ENCODE results near the gene DNAJC21.

GRCh38 chr5:33291405-33291860 is 149.3 kb upstream of the TARS1 start:
- PRO-cap, result no peak
- RAMPAGE, long total RNA, 2 experiments, result no peak in any of the 2 experiments

- PRO-cap, result no peak
- RAMPAGE, long total RNA, 2 experiments, result no peak in any of the 2 experiments
Measured at GRCh38 chr5:33308920-33309483, 131.8 kb upstream of the TARS1 start.

GRCh38 chr5:33439149-33439523 is 1.6 kb upstream of the TARS1 start:
- PRO-cap, result no peak
- RAMPAGE, long total RNA, 2 experiments, result no peak in any of the 2 experiments

DNA sequence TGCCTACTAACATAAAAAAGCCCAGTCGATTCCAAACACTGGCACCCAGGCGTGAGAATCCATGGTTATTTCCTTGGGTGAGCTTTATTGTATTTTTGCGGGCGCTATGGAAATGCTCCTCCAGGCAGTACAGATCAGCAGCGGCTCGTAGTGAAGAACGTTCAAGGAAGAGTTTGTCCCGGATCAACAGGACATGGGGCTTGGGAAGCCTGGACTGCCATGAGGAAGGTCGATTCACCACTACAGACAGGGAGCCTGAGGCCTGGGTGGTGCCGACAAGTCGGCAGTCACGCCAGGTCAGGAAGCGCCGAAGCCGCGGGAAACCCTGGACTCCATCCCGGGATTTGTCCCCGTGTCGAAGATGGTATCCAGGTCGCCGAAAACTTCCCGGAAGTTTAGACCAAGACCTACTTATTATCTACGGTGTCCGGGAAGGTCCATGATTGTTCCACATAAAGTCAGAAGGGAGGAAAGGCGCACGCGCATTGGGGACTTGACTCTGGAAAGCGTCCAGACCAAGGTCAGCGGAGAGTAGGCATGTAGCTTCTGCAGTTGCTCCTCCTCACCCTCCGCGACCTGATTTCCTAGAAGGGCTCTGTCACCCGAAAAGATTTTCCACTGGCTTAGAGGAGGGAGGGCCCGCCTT is 385 bp upstream of the TARS1 start:
- PRO-cap, result unidirectional peak, plus-strand start at position 132 of the sequence; bidirectional peak, plus-strand start at position 212 of the sequence, minus-strand start at position 149 of the sequence; bidirectional peak, plus-strand start at position 513 of the sequence, minus-strand start at position 378 of the sequence; bidirectional peak, plus-strand start outside the sequence, minus-strand start at position 578 of the sequence
- RAMPAGE, long total RNA, 2 experiments, result start-site peak on the minus strand in 2 of 2 experiments, centred at positions 368 to 371 of the sequence, 21 to 30 reads per replicate

DNA sequence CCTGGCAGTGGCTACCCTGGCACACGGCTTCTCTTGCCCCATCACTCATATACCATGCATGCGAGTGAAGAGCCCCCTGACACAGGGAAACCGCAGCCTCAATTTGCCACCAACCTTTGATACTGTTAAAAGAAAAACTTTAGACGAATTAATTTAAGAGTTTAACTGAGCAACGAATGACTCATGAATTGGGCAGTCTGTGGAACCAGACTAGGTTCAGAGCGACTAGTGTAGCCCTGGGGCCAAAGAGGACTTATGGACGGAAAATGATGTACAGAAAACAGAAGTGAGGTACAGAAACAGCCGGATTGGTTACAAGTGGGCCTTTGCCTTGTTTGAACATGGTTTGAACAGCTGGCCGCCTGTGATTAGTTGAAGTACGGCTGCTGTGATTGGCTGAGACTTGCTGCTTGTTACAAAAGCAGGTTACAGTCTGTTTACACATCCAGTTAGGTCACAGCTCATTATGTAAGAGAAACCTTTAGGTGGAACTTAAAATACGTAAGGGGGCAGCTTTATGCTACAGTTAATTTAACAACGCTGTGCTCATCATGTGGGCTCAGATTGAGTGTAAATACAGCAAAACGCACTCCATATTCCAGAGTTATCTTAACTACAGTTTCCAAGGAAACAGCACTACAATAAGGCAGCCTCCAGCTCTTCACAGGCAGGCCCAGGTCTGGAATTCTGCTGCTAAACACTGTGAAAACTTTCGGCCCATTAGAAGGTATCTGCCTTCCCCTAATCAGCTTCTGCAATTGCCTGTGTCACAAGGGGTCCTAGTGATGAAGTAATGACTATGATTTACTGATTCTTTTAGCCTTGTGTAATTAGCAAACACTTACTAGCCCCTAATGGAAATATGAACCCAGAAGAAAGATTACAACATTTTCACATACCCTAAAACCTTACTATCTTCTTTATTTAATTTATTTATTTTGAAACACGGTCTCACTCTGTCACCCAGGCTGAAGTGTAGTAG is 6.5 kb downstream of the AMACR start:
- PRO-cap, result unidirectional peak, plus-strand start at position 670 of the sequence
- RAMPAGE, long total RNA, 2 experiments, result no peak in any of the 2 experiments

GRCh38 chr5:34498775-34499522 is 157.2 kb upstream of the RAI14 start:
- PRO-cap, result no peak
- RAMPAGE, long total RNA, 2 experiments, result no peak in any of the 2 experiments

- PRO-cap, result no peak
- RAMPAGE, long total RNA, 2 experiments, result no peak in any of the 2 experiments
Measured at GRCh38 chr5:34529992-34530281, 126.2 kb upstream of the RAI14 start.

DNA sequence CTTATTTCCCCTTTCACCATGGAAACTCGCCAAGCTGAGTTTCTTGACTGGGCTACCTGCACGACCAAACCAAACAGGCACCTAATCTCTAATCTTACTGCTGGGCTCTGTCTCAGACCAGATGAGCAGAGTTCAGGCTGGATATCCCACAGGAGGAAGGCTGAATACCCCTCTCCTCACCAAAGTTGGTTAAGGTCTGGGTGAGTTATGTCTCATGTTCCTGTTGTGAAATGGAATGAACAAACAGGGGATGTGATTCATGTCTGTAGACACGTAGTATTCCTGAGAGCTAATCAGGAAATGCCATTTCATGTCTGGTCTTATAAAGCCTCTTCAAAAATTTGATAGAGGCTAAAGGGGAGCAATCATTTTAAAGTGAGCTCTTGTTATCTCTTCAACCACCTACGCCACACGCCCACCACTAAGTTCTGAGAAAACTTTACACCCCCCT is 70.0 kb upstream of the RAI14 start:
- PRO-cap, result unidirectional peak, minus-strand start at position 225 of the sequence
- RAMPAGE, long total RNA, 2 experiments, result no peak in any of the 2 experiments

- PRO-cap, result no peak
- RAMPAGE, long total RNA, 2 experiments, result no peak in any of the 2 experiments
Measured at GRCh38 chr5:34699743-34700286, 43.7 kb downstream of the RAI14 start.

DNA sequence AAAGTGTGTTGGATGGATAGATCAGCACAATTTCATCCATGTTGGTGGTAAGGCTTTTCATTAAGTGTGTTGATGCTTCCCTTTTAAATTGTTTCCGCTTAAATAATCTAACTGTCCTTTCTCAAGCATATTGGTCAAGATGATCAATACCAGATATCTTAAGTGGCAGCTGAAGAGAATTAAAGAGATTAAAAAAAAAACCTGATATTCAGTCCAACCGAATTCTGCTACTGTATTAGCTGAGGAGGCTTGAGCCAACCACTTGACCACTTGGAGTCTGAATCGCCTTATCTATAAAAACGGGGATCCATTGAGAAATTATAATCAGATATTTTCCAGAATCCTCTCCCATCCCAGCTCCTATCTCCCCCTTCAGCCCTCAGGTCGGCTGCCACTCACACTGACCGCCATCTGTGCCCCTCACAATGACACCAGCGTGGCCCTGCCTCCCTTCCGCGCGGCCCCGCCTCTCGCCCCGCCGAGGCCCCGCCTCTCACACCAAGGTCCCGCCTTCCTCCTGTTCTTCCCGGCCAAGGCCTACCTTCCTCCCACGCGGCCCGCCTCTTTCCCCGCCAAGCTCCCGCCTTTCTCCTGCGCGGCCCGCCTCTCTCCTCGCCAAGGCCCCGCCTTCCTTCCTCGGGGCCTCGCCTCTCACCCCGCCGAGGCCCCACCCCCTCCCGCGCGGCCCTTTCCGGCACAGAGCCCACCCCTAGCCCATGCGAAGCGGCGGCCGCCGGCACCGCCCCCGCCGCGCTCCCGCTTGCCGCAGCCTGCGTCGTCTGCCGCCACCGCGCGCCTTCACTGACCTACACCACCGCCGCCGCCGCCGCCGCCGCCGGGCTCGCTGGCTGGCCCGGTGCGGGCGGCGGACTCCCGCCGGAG is at the start of gene DNAJC21:
TSS of gene DNAJC21 (plus strand) at position 717 of the 882 bp plus-strand sequence.
- PRO-cap, result bidirectional peak, plus-strand start at position 717 of the sequence, minus-strand start at position 420 of the sequence
- RAMPAGE, long total RNA, 2 experiments, result no peak in any of the 2 experiments

DNA sequence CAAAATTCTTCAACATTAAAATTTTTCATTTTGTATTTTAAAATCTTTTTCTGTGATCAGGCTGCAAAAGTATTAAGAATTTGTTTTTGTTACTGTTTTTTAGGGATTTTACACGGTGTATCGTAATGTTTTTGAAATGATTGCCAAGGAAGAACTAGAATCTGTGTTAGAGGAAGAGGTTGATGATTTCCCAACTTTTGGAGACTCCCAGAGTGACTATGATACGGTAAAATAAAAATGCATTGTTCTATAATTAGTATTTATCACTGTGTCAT is 6.6 kb downstream of the DNAJC21 start:
- PRO-cap, result no peak
- RAMPAGE, long total RNA, 2 experiments, result no peak in any of the 2 experiments

- PRO-cap, result no peak
- RAMPAGE, long total RNA, 2 experiments, result start-site peak on the plus strand in 1 of 2 experiments, at chr5:34937408-34937505 at its widest, 22 reads per replicate
Measured at GRCh38 chr5:34937207-34937704, 7.9 kb downstream of the DNAJC21 start.

- PRO-cap, result no peak
- RAMPAGE, long total RNA, 2 experiments, result no peak in any of the 2 experiments
Measured at GRCh38 chr5:35197997-35198504, 32.2 kb downstream of the PRLR start.

- PRO-cap, result no peak
- RAMPAGE, long total RNA, 2 experiments, result no peak in any of the 2 experiments
Measured at GRCh38 chr5:35780910-35781381, 75.7 kb upstream of the IL7R start.

- PRO-cap, result no peak
- RAMPAGE, long total RNA, 2 experiments, result no peak in any of the 2 experiments
Measured at GRCh38 chr5:35924797-35925458, 13.5 kb downstream of the CAPSL start.

GRCh38 chr5:36273718-36274595 is 27.7 kb downstream of the RANBP3L start:
- PRO-cap, result no peak
- RAMPAGE, long total RNA, 2 experiments, result no peak in any of the 2 experiments

DNA sequence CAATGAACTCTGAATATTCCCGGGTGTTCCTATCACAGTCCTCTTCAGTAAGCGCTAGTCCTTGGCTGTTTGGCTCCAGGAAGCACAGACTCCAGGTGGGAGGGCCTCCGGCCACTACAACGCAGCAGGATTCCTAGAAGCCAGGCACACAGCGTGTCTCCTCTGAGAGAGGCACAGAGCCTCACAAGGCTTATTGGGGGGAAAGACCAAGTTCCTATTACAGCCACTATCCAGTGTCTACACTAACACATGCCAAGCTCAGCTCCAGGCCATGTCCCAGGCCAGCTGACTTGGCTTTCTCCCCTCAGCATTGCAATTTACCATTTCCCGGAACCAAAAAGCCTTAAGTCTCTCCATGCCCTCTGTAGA is 84.6 kb upstream of the SLC1A3 start:
- PRO-cap, result no peak
- RAMPAGE, long total RNA, 2 experiments, result no peak in any of the 2 experiments

DNA sequence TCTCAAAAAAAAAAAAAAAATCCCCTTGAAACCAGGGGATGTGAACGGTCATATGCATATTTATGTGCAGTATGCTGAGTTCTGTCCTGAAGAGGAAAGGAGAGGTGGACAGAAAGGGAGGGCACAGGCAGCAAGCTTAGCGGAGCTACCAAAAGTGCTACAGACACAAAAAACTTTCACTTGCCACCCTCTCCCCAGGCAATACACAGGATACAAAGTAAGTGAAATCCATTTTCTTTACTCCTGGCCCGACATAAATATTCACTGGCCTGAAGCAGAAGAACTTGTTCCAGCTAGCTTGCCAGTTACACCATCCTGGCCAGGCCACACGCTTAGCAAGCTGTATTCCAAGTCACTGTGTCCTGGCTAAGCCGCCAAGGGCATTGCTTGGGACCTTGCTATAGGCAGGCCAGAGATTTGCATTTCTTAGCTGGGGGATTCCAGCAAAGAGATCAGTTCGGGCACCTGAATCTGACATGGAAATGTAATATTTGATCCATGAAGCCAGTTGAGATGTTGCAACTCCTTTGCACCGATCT is 71.1 kb upstream of the SLC1A3 start:
- PRO-cap, result no peak
- RAMPAGE, long total RNA, 2 experiments, result no peak in any of the 2 experiments

DNA sequence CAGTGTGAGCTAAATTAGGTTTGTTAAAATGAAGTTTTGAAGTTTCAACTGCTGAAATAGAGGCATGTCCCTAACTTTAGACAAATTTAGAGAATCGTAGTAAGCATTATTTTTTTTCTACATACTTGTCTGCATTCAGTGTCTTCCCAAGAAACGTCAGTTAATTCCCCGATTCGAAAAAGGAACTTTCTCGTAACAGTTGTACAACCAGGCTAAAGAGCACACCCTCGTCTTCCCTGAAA is 468 bp upstream of the SLC1A3 start:
- PRO-cap, result no peak
- RAMPAGE, long total RNA, 2 experiments, result no peak in any of the 2 experiments

DNA sequence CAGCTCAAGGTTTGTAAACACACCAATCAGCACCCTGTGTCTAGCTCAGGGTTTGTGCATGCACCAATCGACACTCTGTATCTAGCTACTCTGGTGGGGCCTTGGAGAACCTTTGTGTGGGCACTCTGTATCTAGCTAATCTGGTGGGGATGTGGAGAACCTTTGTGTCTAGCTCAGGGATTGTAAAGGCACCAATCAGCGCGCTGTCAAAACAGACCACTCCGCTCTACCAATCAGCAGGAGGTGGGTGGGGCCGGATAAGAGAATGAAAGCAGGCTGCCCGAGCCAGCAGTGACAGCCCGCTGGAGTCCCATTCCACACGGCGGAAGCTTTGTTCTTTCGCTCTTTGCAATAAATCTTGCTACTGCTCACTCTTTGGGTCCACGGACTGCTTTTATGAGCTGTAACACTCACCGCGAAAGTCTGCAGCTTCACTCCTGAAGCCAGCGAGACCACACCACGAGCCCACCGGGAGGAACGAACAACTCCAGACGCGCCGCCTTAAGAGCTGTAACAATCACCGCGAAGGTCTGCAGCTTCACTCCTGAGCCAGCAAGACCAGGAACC is 93.4 kb upstream of the NIPBL start:
- PRO-cap, result no peak
- RAMPAGE, long total RNA, 2 experiments, result no peak in any of the 2 experiments

Measured in body of pancreas (tissue), 2 donors.